SJSA1 (cell line): ENCODE data around the gene MRPS18B.

DNA sequence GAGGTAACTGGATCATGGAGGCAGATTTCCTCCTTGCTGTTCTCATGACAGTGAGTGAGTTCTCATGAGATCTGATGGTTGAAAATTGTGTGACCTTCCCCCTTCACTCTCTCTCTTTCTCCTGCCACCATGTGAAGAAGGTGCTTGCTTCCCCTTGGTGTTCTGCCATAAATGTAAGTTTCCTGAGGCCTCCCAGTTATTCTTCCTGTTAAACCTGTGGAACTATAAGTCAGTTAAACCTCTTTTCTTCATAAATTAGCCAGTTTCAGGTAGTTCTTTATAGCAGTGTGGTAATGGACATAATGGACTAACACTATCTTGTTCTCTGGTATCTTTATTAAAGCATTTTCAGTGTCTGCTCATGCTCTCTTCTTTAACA is 9.6 kb upstream of the MAS1L start:
- RAMPAGE, long total RNA: no peak

DNA sequence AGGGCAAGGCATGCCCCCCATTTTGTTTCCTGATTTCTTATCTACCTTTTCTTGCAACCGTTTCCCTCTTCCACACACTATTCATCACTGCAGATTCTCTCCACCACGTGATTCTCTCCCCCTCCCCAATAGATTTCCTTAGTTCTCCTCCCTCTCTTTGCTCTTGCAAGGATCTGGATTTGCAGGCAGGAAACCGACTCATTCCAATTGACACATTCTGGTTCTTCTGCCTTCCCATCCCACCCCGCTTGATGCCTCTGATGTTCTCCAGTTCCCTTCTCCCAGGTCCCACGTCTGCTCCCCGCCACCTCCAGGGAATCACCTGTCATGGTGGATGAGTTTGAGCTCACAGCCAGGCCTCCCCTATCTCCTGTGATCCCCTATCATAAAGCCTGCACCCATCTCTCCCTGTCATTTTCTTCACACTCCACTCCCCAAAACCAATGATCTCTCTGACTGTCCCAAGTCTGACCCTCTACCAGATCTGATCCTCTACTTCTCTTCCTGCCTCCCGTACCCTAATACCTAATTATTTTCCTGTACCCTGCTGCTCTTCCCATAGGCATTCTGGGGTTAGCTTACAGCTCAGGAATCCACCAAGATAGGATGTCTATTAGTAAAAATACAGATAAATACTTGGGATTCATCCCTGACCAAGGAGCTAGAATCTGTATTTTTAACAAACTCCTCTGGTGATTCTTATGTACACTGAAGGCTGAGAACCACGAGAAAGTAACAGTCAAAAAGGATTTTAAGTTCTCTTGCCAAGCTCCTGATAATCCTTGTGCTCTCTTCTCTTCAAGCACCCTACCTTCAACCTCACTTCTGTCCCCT is 7.4 kb downstream of the GABBR1 start:
- RAMPAGE, long total RNA: no peak

DNA sequence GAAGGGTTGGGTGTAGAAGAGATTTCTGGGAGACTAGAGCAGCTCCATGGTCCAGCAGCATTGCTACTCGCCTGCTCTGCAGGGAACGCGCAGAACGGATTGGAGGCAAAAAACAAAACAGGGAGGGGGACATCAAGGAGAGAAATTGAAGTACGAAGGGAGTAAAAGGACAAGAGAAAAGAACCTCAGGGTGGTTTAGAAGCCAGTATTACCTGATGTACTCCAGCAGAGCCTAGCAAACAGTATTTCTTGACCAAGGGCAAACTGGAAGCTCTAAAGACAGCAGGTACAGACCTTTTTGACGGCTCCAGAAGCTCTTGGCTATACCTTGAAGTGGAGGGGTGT is 615 bp upstream of the GABBR1 start:
- RAMPAGE, long total RNA: no peak

DNA sequence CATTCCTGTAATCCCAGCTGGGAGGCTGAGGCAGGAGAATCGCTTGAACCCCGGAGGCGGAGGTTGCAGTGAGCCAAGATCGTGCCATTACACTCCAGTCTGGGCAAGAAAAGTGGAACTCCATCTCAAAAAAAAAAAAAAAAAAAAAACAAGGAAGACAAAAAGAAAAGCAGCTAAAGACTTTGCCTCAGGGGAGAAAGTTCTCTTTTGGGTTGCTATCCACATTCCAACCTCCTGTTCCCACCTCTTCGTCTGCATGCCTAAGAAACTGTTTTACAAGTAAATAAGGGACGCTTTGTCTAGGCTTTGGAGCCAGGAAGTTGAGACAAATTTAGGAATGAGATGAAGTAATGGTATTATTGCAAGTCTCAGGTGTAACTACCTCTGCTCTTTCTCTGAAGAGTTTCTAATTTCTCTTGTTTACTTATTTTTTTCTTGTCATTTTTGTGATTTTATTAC is 4.8 kb downstream of the MOG start:
- RAMPAGE, long total RNA: no peak

DNA sequence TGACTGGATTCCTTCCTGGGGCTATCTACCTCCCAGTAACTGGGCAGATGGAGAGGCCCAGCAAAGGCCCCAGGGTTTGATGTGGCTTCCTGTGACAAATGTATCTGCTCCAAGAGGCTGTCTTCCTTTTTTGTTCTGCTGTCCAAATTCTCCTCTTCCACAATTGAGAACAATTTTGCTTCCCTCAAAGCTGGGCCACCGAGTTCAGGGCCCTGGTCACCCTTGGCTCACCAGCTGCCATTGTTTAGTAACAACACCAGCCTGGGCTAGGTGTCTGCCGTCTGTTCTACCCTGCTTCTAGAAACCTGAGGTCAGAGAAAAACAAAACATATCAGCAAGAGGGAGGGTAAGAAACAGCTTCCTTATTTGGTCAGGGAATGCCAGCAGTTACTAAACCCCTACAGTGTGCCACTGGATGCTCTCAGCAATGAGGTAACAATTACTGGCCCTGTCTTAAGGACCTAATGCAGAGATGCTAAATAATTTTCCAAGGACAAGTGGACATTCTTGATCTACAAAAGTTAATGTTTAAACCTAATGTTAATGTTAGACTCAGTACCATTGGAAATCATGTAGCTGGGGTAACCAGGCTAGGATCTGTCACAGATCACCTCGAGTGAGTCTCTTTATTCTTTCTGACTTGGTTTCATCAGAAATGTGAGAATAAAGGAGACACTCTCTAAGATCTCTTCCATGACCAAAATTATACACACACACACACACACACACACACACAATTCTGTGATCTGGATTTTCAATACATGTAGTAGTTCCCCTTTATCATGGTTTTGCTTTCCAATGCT is 3.7 kb downstream of the ZFP57 start:
- RAMPAGE, long total RNA: no peak

- RAMPAGE, long total RNA: start-site peak on the minus strand at chr6:29749010-29749040, 24 and 19 reads in 2 replicates
Measured at GRCh38 chr6:29748874-29749686, 25.8 kb downstream of the HLA-F start.

DNA sequence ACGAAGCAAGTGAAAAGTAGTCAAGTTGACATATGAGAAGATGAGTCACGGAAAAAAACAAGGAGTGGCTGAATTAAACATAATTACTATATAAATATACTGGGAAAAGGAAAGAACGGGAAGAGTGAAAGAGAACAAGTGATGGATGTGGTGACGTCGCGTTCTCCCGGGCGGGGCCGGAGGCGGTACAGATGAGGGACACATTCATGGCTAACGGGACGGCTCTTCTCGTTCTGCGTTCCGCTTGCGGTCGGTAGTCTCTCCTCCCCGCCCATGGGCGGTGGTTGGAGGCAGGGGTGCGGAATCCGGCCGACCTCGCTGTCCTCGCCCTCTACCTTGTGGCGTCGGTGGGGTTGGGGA is 22.4 kb downstream of the HLA-G start:
- RAMPAGE, long total RNA: no peak

DNA sequence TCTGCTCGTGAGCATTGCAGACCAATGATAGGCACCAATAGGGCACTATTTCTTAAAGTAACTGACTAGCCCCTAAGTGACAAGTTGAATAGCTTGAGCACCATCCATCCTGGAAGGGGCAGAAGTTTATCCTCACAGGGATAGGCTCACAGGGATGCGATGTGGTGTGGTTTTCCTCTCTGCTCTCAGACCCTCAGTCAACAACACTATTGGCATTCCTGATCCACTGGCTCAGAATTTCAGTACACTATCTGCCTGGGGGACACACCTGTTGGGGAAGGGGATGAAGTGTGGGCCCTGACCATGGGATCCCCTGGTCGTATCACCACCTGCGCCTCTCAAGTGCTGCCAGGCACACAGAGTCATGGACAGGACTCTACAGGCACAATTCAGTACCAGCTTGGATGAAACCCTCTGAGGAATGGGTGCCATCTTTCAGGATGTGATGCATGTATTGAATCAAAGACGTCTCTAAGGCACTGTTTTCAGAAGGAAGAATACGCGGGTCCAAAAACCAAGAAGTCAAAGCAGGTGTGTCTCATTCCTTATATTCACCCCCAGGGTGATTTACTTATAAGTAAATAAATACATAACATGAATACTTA is 6.8 kb downstream of the HLA-A start:
- RAMPAGE, long total RNA: no peak

GRCh38 chr6:30076216-30076900 is 789 bp upstream of the RNF39 start:
- RAMPAGE, long total RNA: no peak

- RAMPAGE, long total RNA: no peak
Measured at GRCh38 chr6:30171437-30172513, 8.4 kb downstream of the TRIM15 start.

DNA sequence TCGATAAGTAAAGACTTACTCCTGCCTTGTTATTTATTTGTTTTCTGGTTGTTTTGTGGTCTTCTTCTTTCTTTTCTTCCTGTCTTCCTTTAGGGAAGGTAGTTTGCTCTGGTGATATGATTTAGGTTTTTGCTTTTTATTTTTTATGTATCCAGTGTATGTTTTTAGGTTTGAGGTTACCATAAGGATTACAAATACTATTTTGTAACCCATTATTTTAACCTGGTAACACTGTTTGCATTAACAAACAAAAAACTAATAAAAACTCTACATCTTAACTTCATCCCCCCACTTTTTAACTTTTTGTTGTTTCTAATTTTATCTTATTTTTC is 41.2 kb upstream of the TRIM39 start:
- RAMPAGE, long total RNA: no peak

DNA sequence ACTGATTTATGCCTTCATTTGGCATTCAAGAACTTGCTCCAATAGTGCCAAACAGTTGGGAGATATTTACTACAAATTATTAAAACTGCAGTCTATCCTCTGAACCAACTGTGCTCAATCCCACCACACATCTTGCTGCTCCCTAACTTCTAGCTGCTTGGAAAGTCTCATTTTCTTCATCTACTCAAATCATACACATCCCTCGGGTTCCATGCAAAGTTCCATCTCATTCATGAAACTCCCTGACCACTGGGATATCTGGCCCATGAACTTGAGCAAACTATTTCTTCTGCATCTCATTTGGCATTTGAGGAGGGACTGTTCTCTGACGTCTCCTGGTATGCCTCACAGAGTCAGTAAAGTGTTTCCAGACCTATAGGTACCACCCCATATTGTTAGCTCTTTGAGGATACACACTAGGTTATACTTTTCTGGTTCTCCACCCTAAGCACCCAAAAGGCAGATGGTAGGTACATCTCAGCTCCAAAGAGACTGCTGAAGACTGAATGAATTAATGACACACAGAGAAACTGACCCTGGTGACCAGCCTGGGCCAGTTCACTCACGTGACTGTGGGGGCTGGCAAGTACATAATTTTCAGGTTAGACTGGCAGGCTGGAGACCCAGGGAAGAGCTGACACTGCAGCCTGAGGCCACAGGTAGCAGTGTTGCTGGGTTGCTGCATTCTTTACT is 36.7 kb upstream of the TRIM39 start:
- RAMPAGE, long total RNA: no peak

GRCh38 chr6:30322225-30323120 is 4.3 kb upstream of the TRIM39 start:
- RAMPAGE, long total RNA: no peak

DNA sequence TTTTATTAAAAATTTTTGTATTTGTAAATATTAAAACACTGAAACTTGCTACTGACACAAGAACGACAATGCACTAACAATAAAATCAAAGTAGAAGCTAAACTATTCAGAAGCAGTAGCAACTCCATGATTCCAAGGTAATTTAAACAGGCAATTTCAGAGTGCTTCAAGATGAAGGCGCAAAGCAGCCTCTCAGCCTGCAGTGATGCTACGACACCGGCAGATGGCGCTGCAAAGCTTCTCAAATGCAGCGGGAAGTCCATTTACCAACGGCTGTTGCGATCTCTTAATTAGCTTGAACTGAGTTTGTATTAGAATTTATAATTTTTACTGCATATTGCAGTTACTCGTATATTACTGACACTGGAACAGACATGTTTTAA is 14.9 kb downstream of the GNL1 start:
- RAMPAGE, long total RNA: no peak

DNA sequence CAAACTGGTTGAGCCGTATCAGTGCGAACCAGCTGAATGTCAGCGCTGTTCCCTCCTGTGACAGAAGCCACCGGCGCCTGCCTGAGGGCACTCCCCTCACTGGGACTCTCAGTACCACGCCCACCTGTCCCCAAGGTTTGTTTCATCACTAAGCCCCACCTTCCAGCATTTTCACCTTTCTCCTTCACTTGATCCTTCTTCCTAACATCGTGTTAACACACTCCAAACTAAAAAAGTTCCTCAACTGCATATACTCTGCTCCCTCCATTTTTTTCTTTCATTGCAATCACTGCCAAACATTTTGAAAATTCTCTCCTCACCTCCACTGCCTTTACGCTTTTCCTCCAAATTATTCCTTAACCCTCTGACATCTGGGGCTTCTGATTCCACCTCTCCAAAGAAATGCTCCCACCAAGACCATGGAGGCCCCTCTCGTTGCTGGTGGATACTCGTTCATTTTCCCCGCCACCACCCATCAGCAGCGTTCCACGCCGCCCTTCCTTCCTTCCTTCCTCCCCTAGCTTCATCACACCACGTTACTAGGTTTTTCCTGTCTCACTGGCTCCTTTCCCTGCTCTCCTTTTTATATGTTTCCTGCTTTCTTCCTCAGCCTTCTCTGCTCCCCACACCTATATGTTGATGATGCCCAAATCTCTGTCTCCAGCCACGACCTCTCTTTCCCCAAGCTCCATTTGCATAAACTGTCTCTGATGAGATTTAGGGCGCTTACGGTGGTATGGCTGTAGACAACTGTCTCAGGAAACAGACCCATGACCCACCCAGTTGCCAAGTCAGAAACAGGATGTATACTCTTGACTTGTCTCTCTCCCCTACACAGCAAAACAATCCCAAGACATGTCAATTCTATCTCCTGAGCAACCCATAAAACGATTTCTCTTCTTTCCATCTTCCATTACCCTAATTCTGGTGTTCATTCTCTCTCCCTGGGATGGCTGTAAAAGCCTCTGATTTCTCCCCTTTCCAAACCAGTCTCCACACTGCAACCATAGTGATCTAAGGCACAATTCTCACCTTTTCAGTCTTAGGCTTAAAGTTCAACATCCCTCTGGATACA is 14.2 kb downstream of the GNL1 start:
- RAMPAGE, long total RNA: no peak

- RAMPAGE, long total RNA: no peak
Measured at GRCh38 chr6:30555364-30555530, 1.0 kb downstream of the GNL1 start.

DNA sequence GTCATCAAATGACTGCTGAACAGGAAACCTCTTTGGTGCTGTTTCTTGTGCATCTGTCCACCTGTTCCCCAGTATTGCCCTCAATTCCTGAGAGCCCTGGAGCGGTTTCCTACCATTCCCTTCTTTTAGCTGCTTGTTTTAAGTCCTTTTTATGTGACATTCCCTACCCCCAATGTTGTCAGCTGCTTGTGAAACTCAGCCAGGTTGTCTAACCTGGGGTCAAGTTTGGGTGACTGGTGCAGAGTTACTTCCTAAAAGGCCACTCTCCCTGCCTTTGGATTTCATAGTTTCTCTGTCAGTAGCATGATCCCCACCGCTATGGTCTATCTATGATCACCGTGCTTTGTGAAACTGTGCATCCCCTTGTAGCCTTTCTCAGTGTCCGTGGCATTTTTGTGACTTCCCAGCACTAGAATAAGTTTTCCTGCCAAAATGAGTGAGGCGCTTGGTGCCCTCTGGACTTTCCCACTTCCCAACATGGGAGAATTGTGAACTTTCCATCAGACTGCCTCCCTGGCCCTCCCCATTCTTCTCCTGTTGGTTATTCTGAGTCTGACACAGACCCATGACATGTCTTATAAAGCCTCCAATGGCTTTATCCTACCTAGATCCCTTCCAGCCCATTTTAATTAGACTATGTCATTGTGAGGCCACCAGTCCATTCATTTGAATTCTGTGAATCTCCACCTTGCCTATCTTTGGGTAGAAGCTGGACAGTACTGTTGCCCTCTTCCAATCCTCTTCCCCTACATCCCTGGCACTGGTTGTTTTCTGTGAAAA is 5.9 kb downstream of the PRR3 start:
- RAMPAGE, long total RNA: no peak

DNA sequence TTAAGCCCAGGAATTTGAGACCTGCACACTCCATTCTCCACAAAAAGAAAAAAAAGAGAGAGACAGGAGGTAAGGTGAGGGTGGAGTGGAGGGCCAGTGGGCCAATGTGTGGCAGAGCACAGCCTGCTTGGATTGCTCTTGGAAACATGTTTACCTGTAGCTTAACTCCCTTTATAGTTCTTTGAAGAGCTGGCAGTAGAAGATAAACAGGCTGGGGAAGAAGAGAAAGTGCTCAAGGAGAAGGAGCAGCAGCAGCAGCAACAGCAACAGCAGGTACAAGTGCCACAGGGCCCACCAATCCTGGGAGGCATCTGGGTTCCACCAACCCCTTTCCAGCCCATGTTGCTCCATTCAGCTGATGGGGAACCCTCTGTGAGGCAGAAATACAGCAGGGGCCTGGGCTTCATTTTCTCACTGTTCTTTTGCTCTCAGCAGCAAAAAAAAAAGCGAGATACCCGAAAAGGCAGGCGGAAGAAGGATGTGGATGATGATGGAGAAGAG is 6.4 kb downstream of the ABCF1 start:
- RAMPAGE, long total RNA: no peak

- RAMPAGE, long total RNA: start-site peak on the plus strand at chr6:30617823-30617860, 961 and 482 reads in 2 replicates
Measured at GRCh38 chr6:30617364-30618407, at the start of gene MRPS18B. TSS of gene MRPS18B (plus strand) at chr6:30617840.

- RAMPAGE, long total RNA: no peak
Measured at GRCh38 chr6:30644465-30645211, 2.3 kb upstream of the C6orf136 start.